Measurements from ENCODE around the genes CRB3, MCOLN1 and CAMSAP3.

DNA sequence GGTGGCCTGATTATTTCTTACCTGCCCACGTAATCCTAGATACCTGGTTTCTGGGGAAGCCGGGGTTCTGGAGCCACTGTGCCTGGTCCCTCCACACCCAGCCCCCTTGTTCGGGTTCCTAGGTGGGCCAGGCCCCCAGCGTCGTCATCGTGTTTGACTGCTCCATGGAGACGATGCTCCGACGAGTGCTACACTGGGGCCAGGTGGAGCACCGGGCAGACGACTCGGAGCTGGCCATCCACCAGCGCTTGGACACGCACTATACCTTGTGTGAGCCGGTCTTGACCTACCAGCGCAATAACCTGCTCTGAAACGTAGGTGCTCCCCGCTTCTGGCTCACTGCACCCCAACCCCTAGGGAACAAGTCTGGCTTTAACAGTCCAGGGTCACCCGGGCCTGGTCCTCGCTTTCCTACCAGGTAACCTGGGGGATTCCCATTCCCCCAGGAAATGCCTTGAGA lies 13.0 kb downstream of the KHSRP start:
- RRBS = 94% methylated on average over 6 of the region's 20 CpGs

GRCh38 chr19:6412563-6413085 lies 12.0 kb downstream of the KHSRP start:
- RRBS = 66% methylated on average over 6 of the region's 13 CpGs

DNA sequence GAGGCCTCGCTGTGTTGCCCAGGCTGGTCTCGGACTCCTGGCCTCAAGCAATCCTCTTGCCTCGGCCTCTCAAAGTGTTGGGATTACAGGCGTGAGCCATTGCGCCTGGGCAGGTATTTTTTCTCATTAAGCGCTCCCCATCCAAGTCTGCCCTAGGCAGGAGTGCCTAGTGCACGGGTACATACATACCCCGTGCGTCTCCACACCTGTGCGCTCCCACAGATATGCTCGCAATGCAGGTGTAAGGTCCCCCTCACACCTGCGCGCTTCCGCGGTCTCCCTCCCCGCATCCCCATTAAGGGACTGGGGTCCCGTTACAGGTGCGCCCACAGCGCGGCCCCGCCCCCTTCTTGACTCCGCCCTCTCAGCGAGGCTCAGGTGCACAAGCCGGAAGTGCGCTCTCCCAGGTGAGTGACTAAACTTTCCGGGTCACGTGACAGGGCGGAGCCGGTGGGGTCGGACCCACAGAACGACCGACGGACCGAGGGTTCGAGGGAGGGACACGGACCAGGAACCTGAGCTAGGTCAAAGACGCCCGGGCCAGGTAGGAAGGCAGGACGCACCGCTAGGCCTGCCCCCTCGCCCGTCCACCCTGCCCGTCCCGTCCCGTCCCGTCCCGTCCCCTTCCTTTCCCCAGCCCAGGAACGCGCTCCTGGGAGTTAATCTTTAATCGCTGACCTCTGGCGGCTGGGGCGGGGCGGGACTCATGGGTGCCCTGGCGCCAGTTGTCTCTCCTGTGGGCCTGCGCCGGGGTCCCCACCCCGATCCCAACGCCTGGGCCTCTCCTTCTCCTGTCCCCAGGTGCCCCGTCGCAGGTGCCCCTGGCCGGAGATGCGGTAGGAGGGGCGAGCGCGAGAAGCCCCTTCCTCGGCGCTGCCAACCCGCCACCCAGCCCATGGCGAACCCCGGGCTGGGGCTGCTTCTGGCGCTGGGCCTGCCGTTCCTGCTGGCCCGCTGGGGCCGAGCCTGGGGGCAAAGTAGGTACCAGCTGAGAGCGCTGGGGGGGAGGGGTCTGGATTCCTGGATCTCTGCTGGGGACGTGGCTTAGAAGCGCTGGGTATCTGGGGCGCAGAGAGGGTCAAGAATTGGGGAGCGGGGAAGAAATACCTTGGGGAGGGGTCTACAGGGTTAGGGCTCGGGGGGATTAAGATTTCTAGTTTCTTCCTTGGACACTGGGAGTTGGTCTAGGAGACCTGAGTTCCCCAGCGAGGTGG lies at the start of gene CRB3:
TSS of gene CRB3 (plus strand) at position 465 of the 1,214 bp plus-strand sequence.
- RRBS = 3% methylated on average over 22 of the region's 81 CpGs

GRCh38 chr19:6608786-6609022 lies 17.8 kb upstream of the CD70 start:
- RRBS = no CpG with 5 or more reads among the region's 2 CpGs

- RRBS = 65% methylated on average over 5 of the region's 13 CpGs
These were observed 12.7 kb downstream of the C3 start for GRCh38 chr19:6707802-6708196.

DNA sequence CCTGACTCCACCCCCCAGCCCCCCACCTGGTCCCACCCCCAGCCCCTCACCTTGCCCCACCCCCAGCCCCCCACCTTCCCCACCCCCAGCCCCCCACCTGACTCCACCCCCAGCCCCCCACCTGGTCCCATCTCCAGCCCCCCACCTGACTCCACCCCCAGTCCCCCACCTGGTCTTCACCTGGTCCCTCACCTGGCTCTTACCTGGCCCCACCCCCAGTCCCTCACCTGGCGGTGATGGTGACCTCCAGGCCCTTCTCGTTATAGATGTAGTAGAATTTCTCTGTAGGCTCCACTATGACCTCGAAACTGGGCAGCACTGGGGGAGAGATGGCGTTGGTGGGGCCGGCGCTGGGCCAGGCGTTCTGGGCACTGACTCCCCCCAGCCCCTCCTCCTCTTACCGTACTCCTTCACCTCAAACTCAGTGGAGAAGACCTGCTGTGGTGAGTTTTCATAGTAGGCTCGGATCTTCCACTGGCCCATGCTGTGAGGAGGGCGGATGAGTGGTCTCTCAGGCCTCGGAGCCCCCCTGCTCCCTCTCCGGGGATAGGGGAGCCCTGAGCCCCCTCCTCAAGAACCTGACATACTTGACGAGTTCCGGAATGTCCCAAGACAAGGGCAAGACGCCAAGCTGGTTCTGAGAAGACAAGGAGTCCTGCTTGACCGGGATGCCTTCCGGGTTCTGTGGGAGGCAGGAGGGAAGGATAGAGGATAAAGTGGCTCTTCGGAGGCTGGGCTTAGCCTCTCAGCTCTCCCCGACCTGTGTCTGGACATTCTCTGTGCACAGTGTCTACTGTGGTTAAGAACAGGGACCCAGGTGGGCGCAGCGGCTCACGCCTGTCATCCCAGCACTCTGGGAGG lies 6.5 kb downstream of the C3 start:
- RRBS = 52% methylated on average over 5 of the region's 22 CpGs

DNA sequence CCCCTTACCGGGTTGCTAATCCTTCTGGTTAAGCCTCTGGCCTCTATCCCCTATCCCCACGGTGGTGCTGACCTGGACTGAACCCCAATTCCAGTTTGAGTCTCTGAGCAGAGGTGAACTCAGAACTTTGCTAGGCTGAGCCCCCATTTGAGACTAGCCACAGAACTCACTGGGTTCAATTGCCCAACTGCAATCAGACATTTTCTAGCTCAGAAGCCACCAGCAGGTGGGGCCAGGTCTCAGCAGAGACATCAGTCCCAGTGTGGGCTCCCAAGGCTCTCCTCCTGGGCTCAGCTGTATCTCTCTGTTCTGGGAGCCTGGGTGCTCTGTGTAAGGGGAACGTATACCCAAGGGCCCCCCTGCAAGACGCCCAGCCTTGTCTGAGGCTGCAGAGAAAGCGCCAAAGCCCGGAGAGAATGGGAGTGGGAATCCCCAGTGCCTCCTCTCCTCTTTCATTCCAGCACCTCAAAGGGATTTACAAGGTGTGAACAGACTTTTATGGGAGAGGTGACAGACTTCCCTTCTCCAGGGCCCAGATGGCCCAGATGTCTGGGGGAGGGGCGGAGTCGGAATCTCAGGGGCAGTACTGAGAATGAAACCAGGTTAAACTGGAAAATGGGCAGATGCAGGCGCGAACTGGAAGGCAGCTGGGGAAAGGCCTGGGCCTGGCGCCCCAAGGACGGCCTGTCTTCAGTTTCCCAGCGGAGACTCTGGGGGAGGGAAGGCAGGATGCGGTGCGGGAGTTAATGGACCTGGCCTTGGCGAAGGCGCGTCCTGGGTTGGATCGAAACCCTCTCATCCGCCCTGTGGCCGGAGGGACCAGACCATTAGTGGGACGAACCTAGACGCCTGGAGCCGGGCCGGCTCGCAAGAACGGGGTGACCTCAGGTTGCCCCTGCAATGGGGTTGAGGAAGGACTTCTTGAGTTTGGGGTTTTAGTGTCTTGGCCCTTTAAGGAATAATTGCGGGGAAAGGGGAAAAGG lies 778 bp upstream of the TRIP10 start:
- RRBS = 2% methylated on average over 2 of the region's 28 CpGs

- RRBS = 6% methylated on average over 10 of the region's 23 CpGs
These were observed 5.5 kb downstream of the TRIP10 start for GRCh38 chr19:6744909-6745375.

- RRBS = no CpG with 5 or more reads among the region's 26 CpGs
These were observed 24.6 kb upstream of the ADGRE1 start for GRCh38 chr19:6862590-6863317.

DNA sequence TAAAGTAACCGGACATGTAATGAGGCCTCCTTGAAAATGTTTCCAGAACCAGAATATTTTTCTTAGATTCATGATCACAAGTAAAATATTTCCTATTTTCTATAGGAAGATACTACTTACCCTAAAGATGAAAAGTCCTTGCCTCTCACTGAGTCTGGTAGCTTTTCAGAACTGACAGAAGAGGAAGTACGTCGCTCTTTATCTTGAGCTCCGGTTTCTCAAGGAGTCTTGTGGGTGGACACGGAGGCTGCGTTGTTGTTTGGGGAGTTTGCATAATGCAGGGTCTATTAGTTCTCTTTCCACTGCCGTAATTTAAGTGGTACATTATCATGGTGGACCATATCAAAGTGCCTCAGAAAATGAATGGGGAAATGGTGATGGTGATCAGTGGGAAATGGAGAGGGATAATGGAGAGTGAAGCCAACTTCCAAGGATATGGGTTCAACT lies 23.5 kb downstream of the MBD3L2B start:
- RRBS = no CpG with 5 or more reads among the region's 7 CpGs

DNA sequence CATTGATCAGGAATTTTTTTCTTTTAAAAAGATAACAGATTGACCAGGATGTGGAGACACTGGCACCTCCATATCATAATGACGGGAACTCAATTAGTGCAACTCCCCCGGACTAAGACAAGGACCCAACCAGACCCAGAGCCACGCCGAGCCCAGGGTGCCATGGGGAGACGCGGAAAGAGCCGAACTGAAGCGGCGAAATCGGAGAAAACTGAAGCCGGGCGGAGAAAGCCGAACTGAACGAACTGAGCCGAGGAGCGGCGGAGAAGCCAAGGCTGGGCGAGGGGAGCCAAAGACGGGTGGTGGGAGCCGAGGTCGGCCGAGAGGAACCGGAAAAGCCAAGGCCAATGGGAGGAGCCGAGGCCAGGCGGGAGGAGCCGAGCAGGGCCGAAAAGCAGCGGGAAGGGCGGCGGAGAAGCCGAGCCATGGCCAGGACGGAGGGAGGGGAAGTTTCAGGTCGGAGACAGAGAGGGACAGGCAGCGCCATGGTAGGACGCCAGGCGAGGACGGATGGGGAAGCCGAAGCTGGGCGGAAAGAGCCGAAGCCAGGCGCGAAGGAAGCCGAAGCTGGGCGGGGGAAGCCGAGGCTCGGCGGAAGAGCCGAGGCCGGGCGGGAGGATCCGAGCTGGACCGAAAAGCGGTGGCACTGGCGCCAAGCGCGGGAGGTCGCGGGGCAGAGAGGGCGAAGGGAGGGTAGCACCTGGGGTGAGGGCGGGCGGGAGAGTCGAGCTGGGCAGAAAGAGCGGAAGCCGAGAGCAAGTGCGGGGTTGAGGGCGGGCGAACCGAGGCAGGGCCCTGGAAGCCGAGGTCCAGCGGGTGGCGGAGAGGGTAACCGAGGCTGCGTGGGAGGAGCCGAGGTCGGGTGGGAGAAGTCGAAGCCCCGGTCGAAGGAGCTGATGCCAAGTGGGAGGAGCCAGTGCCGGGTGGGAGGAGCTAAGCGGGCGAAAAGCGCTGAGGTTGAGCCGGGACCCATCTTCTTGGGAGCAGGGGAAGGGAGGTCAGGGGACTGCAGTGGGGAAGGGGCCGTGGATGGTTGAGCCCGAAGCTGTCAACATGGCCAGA lies 29.5 kb downstream of the ZNF557 start:
- RRBS = under 1% methylated on average over 19 of the region's 85 CpGs

- RRBS = 95% methylated on average over 1 of the region's 19 CpGs
These were observed 53.3 kb downstream of the ZNF557 start for GRCh38 chr19:7122721-7123205.

GRCh38 chr19:7125173-7125688 lies 55.7 kb downstream of the ZNF557 start:
- RRBS = no CpG with 5 or more reads among the region's 19 CpGs

DNA sequence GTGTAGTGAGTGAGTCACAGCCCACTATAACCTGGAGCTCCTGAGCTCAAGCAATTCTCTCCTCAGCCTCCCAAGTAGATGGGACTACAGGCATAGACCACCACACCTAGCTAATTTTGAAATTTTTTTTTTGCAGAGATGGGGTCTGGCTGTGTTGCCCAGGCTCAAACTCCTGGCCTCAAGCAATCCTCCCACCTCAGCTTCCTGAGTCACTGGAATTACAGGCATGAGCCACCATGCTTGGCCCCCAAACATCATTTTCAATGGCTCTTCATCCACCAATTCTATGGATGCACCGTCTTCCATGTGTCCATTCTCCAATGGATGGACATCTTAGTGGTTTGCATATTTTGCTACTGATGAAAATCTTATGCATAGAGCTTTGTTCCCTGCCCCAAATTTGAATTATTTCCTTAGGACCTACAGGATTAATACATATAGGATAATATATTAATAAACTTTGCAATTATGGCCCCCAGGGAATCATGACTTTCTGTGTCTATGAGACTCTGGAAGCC lies 69.0 kb downstream of the ZNF557 start:
- RRBS = no CpG with 5 or more reads among the region's 1 CpG

DNA sequence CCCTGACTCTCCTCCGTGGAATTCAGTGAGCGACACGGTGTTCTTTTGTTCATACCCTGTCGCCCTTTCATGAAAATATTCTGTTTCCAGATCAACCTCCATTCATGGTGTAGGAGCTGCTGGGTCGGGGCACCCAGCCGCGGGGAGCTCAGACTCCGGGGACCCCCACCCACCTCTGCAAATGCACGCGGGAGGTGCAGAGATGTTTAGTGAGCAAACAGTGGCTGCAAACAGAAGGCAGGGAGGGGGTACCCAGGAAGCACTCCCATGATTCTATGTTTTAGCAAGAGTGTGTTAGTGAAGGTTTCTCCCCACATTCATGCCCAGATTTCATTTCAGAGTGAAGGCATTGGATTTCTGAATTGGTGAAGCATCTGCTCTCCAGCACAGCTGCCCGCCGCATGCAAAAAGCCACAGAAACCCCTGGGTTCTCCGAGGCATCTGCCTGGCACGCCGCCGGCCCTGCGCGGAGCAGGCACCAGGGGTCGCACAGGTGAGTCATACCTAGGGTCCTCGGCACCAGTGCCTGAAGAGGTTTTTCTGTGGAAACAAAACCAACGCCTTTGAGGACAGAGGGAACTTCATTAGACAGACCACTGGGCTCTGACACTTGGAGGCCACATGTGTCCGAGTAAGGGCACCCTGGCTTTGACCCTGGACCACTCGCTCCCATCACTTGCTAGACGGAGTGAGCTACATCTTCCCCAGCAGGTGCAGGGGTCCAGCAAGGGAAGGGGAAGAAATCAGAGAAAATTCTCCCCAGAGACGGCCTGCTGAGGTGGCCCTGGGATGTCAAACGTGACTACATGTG lies 80.7 kb downstream of the ZNF557 start:
- RRBS = no CpG with 5 or more reads among the region's 26 CpGs

DNA sequence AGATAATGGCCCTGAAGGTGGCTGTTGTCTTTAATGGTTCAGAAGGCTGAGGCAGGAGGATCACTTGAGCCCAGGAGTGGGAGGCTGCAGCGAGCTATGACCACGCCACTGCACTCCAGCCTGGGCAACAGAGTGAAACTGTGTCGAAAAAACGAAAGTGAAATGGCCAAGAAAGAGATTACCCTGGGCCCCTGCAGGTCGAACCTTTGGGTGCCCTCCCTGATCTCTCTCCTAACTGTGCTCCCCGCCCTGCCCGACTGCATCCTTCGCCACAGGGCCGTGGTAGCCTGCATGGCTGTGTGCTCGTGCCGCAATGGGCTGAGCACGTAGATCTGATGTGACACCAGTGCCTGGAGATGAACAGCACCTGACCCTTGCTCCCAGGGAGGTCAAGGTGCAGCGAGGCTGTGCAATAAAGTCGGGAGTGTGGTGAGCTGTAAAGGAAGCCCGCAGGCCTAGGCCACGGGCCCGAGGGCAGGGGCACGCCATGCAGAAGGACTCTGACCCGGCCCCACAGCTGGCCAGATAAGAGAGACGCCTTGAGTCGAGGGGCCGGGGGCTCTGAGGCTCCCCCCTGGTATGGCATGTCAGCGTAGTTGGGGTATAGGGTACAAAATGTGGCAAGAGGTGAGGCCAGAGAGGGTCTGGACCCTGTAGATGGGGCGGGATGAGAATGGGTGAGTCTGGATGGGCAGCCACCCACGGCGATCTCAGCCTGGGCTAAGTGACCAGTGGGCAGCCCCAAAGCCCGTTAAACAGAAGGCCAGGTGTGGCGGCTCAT lies 60.1 kb downstream of the PEX11G start:
- RRBS = no CpG with 5 or more reads among the region's 28 CpGs

DNA sequence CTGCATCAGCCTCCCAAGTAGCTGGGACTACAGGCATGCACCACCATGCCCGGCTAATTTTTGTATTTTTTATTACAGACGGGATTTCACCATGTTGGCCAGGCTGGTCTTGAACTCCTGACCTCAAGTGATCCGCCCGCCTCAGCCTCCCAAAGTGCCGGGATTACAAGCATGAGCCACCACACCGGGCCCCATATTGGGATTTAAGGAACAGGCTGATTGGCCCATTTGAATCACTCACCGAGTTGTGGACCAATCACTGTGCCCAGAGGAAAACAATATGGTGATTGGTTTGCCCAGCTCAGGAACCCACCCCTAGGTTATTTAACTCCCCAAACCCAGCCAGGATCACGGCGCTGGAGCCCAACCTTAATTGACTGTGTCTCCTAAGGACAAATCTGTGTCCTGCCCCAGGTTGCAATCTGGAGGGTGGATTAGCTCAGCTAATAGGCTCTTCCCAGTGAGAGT lies 3.7 kb upstream of the ZNF358 start:
- RRBS = no CpG with 5 or more reads among the region's 9 CpGs

- RRBS = 1% methylated on average over 27 of the region's 62 CpGs
These were observed at the start of gene MCOLN1 for GRCh38 chr19:7522097-7522878. Gene MCOLN1 (plus strand): TSS chr19:7522624.

GRCh38 chr19:7525968-7526752 lies 3.7 kb downstream of the MCOLN1 start:
- RRBS = 13% methylated on average over 1 of the region's 20 CpGs

- RRBS = 2% methylated on average over 49 of the region's 147 CpGs
These were observed at the start of gene CAMSAP3 for GRCh38 chr19:7595441-7596695. Gene CAMSAP3 (plus strand): TSS chr19:7595863.

Measured in zone of skin (tissue), 1 donor.